Endodermal cell (in vitro differentiated cells): ENCODE results near the gene TNS3.

GRCh38 chr7:44519152-44519853 is 21.8 kb downstream of the NPC1L1 start:
- PRO-cap: no peak

- PRO-cap: no peak
Measured at GRCh38 chr7:44626015-44626344, 19.6 kb downstream of the OGDH start.

GRCh38 chr7:44629700-44630386 is 23.4 kb downstream of the OGDH start:
- PRO-cap: no peak

- PRO-cap: no peak
Measured at GRCh38 chr7:44634258-44634581, 27.8 kb downstream of the OGDH start.

- PRO-cap: no peak
Measured at GRCh38 chr7:44831702-44832647, 15.9 kb downstream of the H2AZ2 start.

DNA sequence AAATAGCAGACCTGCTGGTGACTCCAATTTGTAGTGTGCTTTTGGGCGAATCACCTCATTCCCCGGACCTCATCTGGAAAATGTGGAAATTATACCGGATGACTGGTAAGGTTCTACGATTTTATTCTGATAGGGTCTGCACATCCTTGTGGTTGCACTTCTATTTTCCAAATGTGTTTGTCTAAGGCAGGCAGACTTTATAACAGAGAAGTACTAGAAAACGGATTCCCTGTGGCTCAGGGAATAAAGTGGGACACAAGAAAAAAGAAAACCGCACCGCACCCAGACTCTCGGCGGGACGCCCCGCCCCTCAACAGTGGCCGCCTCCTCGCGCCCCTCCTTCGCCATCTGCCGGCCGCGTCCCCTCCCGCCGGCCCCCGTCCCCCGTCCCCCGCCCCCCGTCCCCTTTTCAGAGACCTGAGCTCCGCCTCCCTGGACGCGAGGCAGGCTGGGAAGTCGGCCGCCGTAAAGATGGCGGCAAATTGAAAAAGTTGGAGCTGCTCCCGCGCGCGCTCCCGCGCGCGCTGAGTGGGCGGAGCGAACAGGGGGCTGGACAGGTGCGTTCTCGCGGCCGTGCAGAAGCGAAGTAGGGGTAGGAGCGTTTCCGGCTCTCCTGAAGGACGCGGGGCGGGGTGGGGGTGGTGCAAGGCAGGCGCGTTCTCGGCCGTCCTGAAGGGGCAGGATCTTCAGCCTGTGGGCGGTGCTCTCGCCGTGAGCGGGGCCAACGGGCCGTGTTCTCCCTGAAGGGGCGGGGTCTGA is 521 bp upstream of the CCM2 start:
- PRO-cap: bidirectional peak, plus-strand start at position 446 of the sequence, minus-strand start at position 315 of the sequence; bidirectional peak, plus-strand start outside the sequence, minus-strand start at position 699 of the sequence

DNA sequence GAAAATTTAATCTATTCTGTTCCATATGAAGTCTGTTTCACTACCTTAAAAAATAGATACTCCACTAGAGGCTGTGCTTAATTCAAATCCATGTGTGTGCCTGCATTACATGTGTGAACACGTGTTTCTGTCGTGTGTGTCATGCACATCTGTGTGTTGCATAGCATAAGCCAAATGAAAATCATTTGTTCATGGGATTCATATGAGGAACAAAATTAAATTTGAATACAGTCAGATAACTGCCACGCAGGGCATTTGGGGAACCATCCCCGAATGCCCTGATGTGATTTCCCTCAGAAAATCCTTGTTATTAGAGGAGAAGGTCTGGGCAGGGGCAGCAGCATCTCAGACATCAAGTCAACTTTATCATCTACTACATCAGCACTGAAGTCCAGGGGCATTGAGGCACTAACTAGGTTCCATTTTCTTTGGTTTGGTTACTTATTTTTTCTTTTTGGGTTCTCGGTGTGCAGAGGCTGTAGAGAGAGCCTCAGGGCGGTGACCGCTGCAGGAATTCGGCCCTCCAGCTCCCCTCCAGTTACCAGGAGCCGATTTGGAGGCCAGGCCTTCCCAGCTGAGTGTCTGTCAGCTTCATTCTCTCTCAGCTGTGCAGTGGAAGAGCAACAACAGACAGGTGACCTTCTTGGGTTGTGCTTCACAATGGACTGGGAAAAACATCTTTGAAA is 145.5 kb downstream of the ADCY1 start:
- PRO-cap: no peak

DNA sequence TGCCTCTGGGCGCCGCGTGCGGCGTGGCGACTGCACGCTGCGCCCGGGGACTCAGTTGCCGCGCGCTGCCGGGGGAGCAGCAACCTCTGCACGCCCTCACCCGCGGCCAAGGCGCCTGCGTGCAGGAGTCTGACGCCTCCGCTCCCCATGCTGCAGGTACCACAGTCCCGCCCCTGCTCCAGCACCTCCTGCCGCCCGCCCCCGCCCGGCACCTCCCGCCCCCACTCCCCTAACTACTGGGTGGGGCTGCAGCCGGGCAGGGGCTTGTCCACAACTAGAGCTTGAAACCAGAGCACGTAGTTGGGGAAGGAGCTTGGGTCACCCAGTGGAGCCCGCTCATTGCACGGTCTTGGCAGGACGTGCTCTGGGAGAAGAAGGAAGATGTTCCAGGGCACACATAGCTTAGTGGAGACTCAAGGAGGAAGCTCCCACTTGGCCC is 577 bp downstream of the IGFBP1 start:
- PRO-cap: no peak

DNA sequence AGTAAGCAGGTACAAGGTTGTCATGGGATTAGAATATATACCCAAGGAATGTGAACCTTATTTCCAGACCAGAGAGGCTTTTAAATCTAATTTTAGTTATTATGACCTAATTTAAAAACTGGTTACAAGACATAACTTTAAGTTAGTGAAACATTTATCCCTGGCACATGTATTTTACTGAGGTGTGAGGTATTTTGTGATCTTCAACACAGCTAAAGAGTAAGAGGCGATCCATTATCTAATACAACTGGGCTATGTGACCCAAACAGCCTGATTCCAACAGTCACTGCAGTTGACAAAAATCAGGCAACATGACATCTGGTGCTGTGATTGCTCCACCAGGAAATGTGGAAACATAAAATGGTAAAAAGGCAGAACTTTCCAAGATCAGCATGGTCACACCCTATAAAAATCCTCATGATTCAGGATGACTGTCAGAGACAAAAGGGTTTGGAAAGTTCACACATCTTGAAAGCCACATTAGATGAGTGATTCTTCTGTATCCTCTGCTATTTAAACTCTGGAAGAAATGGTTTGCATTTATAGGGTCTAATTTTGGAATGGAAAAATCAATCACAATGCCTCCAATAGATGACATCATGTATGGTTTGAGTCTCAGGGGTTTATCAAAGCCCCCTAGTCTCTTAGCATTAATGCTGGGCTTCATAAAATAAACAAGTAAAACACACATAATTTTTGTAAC is 662.5 kb upstream of the IGFBP3 start:
- PRO-cap: no peak

DNA sequence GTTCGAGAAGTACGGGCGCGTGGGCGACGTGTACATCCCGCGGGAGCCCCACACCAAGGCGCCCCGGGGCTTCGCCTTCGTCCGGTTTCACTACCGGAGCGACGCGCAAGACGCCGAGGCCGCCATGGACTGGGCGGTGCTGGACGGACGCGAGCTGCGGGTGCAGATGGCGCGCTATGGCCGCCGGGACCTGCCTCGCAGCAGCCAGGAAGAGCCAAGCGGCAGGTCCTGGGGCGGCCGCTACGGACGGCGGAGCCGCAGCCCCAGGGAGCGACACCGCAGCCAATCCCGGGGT is 529.1 kb downstream of the TNS3 start:
- PRO-cap: no peak

DNA sequence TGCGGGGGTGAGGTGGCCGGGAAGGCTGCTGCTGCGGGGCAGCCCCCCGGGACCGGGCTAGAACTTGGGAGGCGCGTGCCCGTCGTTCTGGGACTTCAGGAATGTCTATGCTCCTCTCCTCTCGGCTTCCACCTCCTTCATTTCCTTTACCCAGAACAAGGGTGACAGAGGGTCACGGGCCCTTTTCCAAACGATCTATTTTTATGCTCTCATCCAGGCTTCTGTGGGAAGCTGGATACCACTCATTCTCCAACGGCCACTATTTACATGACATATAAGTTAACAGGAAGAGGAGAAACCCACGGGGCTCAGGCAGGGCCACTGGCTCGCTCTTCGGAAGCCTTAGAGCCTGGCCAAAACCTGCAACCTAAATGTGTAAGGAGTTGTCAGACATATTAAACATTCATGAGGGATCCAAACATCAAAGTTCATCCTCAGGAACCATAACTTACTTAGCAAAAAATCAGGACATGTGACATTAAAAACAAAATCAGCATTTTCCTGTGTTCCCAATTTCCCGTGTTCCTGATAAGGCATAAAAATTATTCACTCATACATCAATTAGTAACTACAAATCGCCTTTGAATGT is 266.5 kb downstream of the TNS3 start:
- PRO-cap: no peak

- PRO-cap: no peak
Measured at GRCh38 chr7:47340490-47341218, 241.3 kb downstream of the TNS3 start.

DNA sequence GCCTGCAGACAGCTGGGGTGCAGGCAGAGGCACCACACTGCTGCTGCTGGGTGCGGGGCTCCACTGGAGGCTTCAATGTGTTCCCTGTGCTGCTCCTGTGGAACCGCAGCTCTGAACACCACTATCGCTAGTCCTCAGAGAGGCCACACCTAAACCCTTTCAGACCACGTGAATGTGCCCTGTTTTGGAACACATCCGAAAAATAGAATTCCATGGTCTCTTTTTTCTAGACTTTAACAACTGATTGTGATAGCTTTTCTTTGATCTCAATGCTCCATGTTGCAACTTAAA is 180.9 kb downstream of the TNS3 start:
- PRO-cap: no peak

DNA sequence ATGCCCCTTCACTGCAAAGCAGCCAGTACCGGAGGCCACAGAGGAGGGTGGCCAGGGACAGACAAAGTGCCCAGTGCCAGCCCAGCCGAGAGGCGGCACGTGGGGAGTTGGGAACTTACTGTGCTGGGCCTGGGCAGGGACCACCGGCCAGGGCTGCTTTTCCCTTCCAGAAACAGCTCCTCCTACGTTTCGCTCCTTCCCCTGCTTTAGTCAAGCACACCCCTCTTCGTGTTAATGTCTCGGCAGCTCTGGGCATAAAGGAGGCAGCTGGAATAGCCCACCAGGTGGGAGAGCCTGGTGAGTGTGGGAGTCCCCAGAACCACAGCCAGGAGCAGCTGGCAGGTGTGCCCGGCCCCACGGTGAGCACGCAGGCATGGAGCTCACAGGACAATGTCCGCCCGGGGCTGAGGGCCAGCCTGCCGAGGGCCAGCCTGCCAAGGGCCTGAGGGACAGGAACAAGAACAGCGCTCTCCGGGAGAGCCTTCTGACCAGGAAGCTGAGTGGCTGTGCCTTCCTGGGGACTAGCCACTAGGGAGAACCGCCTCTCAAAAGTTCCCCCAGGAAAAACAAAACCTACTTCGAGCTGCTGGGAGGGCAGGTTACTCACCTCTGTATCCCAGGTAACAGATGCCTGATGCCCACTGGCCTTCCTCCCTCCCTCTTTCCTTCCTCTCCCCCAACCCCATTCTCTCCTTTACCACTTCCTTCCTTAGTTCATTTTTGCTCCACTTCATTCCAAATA is 128.9 kb downstream of the TNS3 start:
- PRO-cap: no peak

GRCh38 chr7:47470220-47471455 is 111.3 kb downstream of the TNS3 start:
- PRO-cap: bidirectional peak, plus-strand start at chr7:47470845, minus-strand start at chr7:47470689

DNA sequence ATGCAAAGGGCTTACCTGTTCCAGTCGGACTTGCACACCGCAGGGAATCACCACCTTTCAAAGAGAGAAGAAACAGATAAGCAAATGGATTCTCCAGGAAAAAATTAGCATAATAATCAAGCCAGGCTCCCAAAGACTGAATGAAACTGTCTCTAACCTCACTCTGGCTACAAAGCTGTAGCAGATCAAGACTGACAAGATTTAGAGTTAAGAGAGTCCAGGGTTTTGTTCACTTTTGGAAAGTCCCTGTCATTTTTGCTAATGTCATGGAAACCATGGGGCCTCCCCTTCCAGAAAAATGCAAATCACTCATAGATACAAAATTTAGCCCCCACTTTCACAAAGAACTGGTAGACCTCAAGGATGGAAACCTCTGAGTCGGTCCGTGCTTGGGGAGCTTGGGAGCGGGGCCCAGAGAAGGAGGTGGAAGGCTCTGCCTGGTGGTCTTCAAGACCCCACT is 100.8 kb downstream of the TNS3 start:
- PRO-cap: no peak

DNA sequence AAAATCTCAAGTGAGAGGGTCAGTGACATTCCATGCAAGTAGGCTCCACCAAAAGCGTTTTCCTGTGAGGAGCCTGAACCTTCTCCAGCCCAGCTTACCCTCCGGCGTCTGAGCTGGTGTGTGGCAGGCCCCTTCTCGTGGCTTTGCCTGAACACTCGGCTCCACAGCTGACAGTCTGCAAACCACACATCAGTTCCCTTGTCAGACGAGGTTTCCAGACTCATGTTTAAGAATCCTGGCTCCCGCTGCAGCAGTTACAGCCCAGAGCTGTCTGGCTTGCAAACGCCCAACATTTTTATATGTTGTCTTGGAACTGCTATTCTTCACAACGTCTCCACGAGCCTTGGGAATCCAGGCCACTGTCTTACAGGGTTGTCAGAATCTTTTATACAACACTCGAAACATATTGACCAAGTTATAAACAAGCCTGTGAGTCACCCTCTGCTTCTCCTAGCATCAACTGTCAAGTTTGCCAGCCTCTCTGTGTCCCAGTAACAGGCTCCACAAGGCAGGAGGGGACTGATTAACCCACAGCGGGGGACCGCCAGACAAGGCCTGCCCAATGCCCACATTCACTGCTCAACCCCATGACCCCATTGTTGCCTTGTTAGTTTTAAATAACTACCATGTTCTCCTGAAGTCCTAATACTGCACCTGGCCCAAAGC is 68.1 kb downstream of the TNS3 start:
- PRO-cap: no peak

DNA sequence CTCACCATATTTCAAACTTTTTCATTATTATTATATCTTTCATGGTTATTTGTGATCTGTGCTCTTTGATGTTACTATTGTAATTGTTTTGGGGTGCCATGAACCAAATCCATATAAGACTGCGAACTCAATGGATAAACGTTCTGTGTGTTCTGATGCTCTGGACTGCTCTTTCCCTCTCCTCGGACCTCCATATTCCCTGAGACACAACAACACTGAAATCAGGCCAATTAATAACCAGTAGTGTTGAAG is 29.5 kb downstream of the TNS3 start:
- PRO-cap: no peak

DNA sequence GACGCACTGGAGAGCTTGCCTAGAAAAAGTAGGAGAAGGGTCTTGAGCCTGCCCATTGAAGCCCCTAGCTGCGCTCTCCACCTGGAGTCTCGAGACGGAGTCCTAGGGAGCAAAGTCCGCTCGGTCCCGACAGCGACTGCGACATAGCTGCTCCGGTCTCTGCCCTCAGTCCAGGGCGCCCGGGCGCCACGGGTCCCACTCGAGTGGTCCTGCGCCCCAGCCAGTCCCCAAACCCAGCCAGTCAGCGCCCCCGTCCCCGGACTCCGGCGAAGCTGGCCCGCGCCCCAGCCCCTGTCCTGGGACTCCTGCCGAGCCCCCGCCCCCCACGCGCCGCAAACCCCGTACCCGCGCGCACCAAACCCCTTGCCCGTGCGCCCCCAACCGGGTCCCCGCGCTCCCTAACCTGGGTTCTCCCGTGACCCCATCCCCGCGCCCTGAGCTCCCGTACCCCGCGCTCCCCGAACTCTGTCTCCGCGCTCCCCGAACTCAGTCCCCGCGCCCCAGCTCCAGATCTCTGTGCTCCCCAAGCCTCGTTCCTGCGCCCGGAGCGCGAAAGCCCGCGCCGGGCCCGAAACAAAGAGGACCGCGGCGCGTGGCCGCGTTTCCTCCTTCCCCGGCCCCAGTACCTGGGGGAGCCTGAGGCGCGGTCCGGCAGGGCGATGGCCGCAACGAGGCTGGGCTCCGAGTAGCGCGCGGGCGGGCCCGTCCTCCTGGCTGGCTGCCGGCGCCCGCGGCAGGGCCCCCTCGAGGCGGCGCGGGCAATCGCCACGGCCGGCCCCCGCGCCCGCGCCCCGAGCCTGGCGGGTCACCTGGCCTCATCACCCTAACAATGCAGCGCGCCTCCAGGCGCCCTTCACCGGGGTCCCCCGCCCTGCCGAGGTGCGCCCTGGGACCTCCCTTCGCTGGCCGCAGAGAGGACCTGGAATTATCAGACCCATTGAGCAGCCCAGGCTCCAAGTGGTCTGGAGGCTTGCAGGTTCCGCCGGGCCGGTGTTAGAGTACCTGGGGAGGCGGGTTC is at the start of gene TNS3:
Gene TNS3 (minus strand): TSS at position 687 of the 1,018 bp plus-strand sequence.
- PRO-cap: bidirectional peak, plus-strand start at position 112 of the sequence, minus-strand start at position 139 of the sequence; bidirectional peak, plus-strand start at position 629 of the sequence, minus-strand start at position 628 of the sequence; bidirectional peak, plus-strand start at position 711 of the sequence, minus-strand start at position 687 of the sequence; bidirectional peak, plus-strand start at position 852 of the sequence, minus-strand start at position 799 of the sequence

GRCh38 chr7:47610586-47610969 is 28.7 kb upstream of the TNS3 start:
- PRO-cap: no peak